Myometrial cell (primary cell): ENCODE results near the genes NOC4L and GOLGA3.

DNA sequence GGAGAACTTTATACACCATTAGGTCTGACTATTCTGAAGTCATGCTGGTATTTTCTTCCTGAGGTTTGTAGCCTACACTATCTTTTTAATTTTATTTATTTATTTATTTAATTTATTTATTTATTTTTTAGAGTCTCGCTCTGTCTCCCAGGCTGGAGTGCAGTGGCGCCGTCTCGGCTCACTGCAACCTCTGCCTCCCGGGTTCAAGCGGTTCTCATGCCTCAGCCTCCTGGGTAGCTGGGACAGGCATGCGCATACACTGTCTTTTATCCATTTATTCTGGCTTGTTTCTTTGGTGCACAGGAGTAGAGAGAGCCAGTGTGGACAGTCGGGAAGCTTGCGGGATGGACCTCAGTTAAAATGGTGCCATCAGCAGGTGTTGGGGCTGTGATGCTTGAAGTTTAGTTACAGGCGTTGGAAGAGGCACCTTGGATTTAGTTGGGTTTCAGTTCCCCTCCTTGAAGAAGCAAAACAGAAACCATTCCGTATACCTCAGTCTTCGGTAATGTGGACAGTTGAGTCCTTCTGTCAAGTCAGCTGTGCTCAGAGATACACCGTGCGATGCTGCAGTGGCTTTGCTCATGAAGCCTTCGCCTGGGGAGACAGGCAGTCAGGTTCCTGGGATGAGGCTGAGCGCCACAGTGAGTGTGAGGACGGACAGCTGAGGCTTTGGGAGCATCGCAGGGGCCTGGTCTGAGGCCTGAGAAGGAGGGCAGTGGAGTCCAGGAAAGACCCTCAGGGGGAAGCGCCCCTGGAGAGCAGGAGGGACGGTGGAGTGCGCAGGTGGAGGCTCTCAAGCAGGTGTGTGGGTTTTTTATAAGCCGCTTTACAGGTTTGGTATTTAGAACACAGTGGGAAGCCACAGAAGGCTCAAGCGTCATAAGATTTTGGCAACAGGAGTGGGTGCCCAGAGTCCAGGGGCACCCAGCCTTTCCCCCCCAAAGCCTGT, 7.3 kb downstream of the RAN start:
- RAMPAGE, long total RNA = no peak

GRCh38 chr12:131239715-131240191, 286.0 kb downstream of the ADGRD1 start:
- RAMPAGE, long total RNA = no peak

- RAMPAGE, long total RNA = no peak
These were observed 310.9 kb downstream of the ADGRD1 start for GRCh38 chr12:131264512-131265066.

GRCh38 chr12:131351308-131352135, 359.4 kb upstream of the SFSWAP start:
- RAMPAGE, long total RNA = no peak

GRCh38 chr12:131620334-131621622, 90.1 kb upstream of the SFSWAP start:
- RAMPAGE, long total RNA = no peak

- RAMPAGE, long total RNA = no peak
These were observed 49.7 kb upstream of the SFSWAP start for GRCh38 chr12:131661217-131661642.

DNA sequence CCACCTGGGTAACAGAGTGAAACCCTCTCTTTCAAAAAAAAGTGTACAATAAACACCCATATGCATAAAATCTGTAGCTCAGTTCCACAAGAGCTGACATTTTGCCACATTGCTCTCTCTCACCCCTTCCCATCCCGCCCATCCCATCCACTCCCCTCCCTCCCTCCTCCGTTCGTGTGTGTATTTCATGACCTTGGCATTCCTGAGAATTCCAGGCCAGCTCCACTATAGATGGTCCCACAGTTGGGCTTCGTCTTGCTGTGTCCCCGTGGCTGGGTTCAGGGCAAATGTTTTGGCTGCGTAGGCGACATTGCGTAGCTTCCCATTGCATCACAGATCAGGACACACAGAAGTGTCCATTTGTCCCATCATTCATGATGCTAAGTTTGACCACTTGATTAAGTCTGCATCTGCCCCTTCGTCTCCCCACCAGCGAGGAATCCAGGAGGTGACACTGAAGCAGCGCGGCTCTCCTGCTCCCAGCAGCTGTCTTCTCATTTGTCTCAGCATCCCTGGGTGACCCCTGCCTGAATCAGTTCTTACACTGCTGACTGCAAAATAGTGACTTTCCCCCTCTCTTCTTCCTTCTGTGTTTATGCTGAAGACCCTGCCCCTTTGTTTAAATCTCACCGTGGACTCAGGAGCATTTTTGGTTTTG, 38.6 kb upstream of the MMP17 start:
- RAMPAGE, long total RNA = no peak

- RAMPAGE, long total RNA = no peak
These were observed 22.2 kb upstream of the ULK1 start for GRCh38 chr12:131872227-131872622.

GRCh38 chr12:131950213-131950882, 606 bp downstream of the EP400 start:
- RAMPAGE, long total RNA = no peak

- RAMPAGE, long total RNA = no peak
These were observed 741 bp downstream of the DDX51 start for GRCh38 chr12:132142966-132144190.

GRCh38 chr12:132144191-132144783, at the start of gene NOC4L:
Gene NOC4L (plus strand): TSS chr12:132144457.
- RAMPAGE, long total RNA = start-site peak on the plus strand at chr12:132144447-132144475, 19 and 30 reads in 2 replicates

DNA sequence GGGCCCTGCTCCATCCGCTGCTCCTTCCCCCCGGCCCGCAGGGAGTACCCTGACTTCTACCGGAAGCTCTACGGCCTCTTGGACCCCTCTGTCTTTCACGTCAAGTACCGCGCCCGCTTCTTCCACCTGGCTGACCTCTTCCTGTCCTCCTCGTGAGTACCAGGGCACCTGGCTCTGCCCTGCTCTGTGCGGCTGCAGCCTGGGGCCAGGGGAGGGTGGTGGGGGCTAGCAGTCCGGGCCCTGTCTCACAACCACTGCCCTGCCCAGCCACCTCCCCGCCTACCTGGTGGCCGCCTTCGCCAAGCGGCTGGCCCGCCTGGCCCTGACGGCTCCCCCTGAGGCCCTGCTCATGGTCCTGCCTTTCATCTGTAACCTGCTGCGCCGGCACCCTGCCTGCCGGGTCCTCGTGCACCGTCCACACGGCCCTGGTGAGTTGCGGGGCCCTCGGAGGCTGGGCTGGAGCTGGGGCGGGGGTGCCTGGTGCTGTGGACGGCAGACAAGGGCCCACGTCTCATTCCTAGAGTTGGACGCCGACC, 7.0 kb downstream of the NOC4L start:
- RAMPAGE, long total RNA = no peak

- RAMPAGE, long total RNA = no peak
These were observed 43.1 kb downstream of the GALNT9 start for GRCh38 chr12:132286184-132286849.

GRCh38 chr12:132437173-132437475, 52.8 kb upstream of the FBRSL1 start:
- RAMPAGE, long total RNA = no peak

DNA sequence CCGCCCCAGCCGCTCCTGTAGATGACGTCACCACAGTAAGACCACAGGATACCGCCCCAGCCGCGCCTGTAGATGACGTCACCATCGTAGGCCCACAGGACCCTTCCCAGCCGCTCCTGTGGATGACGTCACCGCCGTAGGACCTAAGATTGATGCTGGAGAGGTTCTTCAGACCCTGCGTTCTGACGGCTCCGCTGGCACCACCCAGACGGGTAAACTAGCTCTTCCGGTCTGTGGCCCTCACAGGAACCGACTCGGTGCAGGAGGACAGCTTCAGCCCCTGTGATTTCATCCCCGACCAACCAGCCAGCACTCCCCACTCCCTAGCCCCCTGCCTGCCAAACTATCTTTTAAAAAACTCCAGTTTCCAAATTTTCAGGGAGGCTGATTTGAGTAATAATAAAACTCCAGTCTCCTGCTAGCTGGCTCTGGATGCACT, 43.7 kb upstream of the FBRSL1 start:
- RAMPAGE, long total RNA = no peak

DNA sequence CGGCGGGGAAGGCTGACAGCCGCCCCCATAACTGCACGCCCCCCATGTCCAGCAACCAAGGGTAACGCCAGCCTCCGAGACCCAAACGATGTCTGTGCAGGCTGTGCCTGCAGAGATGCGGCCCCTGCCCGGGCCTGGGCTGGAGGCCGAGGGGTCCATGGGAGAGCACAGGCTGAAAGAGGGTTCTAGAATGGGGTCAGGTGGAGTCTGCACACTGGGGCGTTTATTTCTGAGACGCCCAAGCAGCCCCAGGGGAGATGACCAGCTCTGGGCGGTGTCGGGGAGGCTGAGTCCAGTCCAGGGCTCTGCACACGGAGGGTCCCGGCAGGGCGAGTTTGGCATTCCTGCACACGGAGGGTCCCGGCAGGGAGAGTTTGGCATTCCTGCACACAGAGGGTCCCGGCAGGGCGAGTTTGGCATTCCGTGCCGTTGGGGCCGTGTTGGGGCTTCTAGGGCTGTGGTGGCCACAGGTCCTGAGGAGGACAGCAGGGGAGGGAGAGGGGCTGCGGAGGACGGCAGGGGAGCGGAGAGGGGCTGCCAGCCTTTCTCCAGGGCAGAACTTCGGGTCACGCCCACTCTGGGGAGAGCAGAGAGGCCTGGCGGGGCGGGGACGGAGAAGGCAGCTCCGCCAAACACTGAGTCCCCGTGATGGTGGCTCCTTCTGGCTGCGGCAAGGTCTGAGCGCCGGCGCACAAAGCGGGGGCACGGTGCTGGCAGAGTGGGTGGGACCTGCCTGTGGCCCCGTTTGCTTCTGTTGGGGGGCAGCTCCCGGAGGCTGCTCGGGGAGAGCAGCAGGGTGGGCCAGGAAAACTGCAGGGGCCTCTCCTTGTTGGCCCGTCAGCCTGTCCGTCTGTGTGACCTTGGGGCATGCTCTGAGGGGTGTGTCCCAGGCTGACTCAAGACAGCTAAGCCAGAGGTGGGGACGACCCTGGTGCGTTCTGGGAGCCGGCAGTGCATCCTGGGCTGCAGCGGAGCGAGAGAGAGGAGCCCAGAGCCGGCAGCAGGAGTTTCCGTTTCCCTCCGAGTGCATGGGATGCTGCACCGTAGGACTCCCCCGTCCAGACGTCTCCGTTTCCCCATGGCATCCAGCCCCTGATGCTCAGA, 60.1 kb downstream of the FBRSL1 start:
- RAMPAGE, long total RNA = no peak

GRCh38 chr12:132577661-132579029, 32.2 kb downstream of the LRCOL1 start:
- RAMPAGE, long total RNA = no peak

DNA sequence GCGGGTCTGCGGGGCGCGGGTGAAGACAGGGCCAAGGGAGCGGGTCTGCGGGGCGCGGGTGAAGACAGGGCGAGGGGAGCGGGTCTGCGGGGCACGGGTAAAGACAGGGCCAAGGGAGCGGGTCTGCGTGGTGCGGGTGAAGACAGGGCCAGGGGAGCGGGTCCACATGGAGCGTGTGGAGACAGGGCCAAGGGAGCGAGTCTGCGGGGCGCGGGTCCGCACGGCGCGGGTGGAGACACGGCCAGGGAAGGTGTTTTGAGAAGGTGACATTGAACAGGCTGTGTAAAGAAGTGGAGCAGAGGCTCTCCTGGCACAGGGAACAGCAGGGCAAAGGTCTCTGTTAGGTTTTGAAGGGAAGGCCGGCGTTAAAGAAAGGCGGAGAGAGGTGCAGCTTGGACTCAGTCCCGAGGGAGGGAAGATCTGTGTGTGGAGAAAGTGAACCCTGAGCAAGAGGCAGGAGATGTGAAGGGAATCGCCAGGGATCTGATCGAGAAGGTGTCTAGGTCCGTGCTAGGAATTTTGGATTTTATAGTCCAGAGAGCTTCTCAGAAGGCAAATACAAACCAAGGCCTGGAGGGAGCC, 1.8 kb downstream of the PXMP2 start:
- RAMPAGE, long total RNA = no peak

DNA sequence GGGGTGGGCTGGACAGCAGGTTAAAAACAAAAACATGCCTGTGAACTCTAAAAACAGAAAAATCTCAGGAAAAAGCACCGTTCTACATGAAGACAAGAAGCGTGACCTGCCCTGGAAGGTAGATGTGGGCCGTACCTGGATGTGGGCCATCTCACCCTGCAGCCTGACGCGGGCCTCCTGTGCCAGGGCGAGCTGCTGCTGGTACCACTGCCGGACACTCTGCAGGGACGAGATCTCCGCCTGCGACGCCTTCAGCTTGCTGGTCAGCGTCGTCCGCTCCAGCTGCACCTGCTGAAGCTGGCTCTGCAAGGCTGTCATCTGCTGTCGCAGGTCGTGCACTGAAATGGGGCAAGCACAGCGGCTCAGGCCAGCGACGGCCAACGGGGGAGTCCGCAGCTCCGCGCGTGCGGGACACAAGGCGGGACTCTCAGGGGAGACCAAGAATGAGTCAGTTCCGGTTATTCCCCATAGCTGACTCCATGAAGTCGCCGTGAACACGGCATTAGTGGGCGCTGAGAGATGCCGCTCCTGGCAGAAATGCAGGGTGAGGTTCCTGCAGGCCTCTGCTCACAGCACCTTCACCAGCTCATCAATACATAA, 26.9 kb downstream of the GOLGA3 start:
- RAMPAGE, long total RNA = no peak

- RAMPAGE, long total RNA = start-site peak on the minus strand at chr12:132828831-132828858, 359 and 114 reads in 2 replicates; start-site peak on the minus strand at chr12:132829028-132829124, 34 and 20 reads in 2 replicates
These were observed at the start of gene GOLGA3 for GRCh38 chr12:132828775-132829412. Gene GOLGA3 (minus strand): TSS chr12:132828869.